Natural killer cell (primary cell): ENCODE measurements around a stretch of chr16.

- PRO-cap = no peak
Measured at GRCh38 chr16:84847615-84847801, 27.7 kb downstream of the CRISPLD2 start.

DNA sequence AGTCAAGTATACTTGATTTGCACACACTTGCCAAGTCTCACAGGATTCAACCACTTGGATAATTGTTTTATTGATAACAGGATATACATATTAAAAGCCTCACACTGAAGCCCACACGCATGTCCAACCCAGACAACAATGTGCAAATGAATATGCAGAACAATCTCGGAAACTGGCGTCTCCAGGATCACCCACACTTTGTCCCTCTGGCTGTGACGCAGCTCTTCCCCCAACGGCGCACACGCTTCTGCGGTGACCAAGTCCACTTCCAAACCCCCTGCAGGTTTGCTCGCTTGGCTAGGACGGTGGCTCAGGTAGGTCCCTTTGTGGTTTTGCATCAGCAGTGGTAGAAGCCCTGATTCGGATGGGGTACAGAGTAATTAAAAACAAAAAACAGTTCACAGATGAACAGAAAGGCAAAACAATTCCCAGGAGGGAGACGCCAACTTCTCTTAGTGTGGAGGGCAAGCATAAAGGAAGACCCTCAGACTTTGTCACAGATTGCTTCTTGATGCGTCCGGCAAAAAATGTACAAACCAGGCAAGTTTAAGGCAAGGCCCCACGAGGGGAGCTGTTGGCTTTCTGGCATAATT, 36.7 kb downstream of the ZDHHC7 start:
- PRO-cap = no peak

DNA sequence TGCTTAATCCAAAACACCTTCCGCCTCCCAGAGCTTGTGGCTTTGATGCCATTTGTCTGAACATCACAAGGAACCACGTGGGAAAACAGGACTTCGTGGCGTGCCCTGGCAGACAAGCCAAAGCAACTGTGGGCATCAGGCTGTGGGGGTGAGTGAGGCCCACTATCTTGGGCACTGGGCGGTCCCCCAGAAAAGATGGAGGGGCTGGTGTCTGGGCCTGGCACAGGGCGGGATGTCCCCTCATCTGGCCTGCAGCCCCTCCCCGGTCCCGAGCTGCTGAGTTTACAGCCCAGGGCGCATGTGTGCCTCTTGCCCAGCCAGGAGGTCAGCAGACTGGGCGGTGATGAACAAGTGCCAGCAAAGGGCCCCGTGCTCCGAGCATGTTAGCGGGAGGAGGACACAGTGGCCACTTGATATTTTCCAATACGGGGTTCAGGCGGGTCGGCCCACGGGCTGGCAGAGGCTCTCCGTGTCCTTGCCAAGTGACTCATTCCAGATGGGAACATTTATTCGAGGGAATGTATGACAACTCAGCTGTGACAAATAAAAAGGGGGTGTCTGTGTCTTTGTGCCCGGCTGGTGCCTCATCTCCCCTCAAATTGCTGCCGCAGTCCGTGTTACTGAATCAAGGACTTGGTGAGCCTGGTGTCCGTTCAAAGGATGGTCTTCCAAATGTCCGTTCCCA, 173.7 kb upstream of the CIBAR2 start:
- PRO-cap = no peak

DNA sequence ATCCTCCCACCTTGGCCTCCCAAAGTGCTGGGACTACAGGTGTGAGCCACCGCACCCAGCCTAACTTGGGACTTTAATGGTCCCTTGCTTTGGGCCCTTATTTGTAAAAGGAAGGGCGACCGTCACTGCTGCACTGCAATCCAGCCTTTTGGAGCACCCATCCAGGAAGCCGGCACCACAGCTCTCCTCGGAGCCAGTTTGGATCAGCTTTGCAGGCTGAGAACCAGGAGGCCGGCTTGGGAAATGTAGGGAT, 183.5 kb upstream of the CIBAR2 start:
- PRO-cap = no peak

- PRO-cap = no peak
Measured at GRCh38 chr16:85305923-85306744, 193.9 kb upstream of the CIBAR2 start.

DNA sequence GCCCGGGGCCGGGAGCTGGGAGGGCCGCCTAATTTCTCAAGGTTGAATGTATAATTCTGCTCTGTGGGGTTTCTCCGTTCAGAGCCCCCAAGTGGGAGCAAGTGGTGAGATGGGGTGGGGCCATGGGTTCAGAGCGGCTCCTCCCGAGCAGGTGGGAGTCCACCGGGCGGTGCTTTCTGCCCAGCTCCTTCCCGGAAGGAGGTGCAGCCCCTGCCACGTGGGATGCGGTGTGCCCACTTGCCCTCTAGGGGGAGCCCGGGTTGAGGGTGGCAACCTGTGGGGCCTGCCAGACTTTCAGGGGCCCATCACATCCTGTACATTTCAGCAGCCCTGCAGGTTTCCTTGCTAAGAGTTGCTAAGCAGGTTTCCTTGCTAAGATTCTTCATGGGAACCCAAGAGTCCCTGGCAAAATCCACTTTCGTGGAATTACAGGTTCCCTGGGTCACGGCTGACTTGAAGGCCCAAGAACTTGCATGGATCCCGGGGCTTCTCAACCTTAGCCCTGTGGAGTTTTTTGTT, 196.8 kb upstream of the GSE1 start:
- PRO-cap = no peak

DNA sequence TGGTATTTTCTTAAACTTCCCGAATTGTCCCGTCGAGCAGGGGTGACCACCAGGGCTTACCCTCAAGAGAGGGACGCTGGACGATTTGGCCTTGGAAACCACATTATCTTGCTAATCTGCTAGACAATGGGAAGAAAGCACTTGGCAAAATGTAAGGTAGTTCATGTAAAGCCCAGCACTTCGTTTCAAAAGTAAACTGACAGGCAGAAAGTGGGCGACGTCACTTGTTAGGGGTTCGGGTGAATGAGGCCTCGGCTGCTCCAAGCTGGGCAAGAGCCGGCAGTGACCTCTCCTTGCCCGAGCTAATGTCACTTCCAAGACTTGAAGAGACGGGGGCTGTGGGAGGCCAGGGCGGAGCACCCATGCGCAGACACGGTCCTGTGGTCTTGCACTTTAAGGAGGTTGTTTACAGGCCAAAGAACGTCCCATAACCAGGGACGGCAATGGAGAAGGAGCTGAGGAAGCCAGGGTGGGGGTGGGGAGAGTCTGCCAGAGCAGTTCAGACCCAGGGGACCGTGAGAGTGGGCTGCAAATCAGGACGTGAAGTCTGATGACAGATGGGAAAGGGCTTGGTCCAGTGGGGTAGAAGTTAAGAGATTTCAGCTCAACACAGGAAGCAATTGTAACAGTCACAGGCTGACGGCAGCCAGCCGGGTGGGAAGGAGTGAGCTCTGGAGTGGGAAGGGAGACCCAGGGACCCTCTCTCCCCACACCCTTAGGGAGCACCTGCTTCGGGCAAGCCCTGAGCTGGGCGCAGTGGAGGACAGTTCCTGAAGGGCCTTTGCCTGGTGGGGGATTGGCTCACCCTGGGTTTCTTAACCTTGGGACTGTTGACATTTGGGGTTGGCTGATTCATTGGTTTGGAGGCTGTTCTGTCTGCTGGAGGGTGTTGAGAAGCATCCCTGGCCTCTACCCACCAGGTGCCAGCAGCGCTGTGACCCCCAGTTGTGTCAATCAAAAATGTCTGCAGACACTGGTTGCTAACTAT, 152.5 kb upstream of the GSE1 start:
- PRO-cap = no peak

- PRO-cap = no peak
Measured at GRCh38 chr16:85461635-85462236, 151.4 kb upstream of the GSE1 start.

DNA sequence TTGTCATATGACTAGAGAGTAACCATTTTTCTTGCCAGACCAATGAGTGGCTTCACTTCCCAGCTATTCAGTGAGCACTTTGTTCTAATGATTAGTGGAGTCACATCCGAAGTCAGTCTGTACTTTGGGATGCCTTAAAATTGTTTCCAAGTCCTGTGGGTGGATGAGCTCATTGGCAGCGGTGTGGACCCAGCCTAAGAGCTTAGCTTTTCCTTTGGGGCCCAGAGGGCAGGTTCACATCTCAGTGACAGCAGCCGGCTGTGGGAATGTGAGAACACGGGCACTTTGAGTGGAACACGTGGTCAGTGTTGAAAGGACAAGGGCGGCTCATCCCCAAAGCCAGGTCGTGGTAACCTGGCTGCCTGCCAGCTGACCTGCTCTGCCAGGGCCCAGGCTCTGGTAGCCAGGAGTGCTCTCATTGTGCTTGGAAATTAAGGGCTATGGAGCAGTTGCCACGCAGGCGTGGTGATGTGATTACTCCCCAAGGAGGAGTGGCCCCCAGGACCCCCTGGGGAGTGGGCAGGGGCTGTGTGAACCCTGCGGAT, 147.2 kb upstream of the GSE1 start:
- PRO-cap = no peak

DNA sequence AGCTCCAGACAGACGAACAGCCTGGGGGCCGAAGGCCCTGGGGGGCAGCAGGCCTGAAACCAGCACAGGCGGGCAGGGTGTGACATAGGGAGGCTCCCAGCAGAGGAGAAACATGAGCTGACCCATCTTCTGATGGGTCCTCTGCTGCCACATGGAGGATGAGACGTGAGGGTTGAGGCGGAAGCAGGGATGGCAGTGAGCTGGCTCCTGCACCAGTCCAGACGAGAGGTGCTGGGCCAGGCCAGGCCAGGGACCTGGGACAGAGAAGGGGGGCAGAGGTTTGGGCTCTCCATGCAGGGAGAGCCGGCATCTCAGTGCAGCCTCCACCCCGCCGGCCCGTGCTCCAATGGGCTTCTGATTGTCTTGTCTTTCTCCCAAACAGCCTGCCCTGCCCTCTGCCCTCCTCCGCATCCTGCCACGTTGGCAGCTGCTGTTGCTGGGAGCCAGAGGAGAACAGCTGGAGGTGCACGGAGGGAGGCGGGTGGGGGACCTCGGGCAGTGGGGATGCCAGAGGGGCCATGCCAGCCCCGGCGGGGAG, 139.1 kb upstream of the GSE1 start:
- PRO-cap = no peak

- PRO-cap = no peak
Measured at GRCh38 chr16:85497776-85498505, 115.2 kb upstream of the GSE1 start.

DNA sequence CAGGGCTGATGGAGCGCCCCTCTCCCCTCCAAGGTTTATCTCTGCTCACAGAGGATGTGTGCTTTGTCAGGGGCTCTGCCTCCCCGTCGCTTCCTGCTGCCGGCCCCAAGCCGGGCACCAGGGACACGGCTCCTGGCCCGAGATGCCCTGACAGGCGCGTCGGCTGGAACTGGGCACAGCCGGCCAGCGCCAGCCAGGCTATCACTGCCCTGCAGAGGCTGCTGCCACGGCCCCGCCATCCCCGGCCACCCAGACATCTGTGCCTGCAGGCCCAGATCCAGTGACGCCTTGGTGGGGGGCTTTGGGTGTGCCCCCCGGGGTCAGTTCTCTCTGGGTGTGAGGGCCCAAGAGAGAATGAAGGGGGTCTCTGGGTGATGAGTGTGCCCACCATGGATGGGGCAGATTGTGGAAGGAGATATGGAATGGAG, 95.2 kb upstream of the GSE1 start:
- PRO-cap = no peak

DNA sequence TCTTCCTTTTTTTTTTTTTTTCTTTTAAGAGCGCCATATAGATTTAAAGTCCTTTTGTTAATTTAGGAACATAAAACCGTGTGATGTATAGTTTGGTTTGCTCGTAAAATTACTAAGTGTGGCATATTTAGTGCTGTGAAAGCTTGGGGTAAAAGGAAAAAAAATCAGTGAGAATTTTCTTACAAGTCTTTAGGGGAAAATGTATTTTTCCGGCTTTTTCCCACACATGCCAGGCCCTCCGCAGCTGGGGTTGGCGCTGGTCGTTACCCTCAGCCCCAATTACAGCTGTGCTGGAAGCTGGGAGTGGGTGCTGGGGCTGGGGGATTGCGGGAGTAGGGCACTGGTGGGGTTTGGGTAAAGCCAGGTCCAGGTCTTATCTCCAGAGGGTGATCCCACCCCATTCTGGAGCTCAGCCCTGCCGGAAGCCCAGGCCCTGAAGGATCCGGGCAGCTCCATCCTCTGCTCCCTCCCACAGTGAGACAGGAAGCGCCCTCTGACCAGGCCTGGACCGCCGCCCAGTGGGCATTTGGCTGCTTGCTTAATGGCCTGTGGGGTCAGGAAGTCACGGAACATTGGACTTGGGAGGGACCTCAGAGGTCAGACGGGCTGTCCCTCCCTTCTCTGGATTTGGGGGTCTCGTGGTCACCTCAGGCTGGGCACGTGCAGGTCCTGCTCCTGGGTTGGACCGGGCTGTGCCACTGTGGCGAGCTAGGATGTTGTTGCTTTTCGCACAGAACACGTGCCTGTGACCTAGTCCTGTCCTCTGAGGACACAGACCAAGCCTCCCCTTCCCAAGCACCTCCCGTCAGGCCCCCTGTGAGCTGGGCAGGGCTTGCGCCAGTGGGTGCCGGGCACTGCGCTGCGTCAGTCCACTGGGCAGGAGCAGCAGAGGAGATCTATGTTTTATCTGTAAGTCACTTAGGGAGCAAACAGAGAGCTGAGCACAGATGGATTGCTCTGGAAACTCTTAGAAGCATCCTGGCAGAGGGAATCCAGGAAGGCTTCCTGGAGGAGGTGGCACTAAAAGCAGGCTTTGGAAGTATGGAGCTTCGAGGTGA, 49.6 kb upstream of the GSE1 start:
- PRO-cap = no peak

GRCh38 chr16:85566938-85567671, 46.0 kb upstream of the GSE1 start:
- PRO-cap = unidirectional peak, minus-strand start at chr16:85566969

GRCh38 chr16:85611306-85611490, 1.9 kb upstream of the GSE1 start:
- PRO-cap = no peak

DNA sequence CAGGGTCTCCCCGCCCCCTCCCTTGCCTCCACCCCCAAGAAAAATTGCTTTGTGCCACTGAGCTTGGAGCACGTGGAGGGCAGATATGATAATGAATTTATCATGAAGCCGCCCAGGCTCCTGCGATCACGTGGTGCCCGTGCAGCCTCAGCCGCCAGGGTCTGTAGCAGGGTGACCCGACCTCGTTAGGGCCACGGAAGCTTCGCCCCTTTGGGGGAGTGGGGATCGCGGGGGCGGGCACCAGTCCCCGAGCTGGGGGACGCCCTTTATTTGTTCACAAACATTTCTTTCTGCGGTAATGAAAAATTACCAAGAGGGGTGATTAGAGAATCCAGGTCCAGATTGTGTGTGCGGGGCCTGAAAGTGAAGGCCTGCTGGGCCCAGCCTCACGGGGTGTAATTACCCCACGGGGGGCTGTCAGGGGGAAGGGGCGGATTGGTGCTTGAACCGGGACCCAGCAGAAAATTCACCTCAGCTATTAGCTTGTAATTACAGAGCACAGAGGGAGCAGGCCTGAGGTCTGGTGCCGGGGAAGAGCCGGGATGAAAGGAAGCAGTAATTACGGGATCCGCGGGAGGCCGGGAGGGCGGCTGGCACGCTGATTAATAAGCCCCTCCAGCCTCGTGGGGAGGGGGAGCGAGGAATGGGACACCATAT, 13.2 kb downstream of the GSE1 start:
- PRO-cap = no peak

DNA sequence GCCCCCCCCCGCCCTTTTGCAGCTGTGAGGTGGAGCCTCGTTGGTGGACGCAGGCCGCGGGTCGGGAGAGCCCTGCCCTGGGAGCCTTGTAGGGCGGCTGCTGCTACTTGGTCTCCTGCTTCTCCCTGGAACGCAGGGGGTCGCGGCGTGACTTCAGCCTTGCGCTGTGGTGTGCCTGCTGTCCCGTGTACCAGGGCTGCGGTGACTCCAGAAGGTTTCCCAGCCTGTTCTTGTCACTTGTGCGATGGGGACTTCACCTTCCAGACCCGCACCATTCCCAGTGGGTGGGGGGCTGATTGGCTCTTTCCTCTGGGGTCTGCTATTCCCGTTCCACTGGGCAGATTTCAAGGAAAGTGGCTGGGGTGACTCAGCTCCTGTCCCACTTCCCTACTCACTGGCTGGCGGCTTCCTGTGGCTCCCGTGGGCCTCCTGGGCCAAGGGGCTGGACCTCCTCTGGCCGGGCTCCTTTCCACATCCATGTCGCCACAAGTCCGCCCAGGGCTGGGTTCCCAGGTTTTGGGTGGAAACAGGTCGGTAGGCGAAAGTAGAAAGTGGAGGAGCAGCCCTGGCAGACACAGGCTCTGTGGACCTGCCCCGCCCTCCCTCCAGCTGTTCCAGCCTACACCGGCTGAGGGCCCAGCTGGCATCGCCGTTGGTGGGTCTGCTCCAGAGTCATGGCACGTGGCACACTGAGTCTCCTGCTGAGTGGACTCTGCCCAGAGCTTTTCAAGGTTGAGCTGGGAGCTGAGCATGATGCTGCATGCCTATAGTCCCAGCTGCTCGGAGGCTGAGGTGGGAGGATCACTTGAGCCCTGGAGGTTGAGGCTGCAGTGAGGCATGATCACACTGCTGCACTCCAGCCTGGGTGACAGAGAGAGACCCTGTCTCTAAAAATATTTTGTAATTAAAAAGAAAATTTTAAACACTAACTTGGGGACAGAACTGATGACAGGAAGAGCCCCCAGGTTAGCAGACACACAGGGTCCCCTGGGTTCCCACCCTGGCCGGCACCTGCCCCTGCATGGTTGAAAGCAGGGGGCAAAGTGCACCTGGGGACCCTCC, 28.6 kb downstream of the GSE1 start:
- PRO-cap = no peak

DNA sequence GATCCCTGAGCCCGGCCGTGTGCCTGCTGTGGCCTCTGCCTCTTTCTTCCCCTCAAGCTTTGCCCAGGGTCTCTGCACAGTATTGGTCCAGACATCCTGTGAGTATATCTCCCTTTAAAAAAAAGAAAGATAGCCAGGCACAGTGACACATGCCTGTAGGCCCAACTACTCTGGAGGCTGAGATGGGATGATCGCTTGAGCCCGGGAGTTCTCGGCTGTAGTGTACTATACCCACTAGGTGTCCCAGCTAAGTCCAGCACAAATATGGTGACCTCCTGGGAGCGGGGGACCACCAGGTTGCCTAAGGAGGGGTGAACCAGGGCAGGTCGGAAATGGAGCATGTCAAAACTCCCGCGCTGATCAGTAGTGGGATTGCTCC, 29.5 kb downstream of the GINS2 start:
- PRO-cap = no peak

DNA sequence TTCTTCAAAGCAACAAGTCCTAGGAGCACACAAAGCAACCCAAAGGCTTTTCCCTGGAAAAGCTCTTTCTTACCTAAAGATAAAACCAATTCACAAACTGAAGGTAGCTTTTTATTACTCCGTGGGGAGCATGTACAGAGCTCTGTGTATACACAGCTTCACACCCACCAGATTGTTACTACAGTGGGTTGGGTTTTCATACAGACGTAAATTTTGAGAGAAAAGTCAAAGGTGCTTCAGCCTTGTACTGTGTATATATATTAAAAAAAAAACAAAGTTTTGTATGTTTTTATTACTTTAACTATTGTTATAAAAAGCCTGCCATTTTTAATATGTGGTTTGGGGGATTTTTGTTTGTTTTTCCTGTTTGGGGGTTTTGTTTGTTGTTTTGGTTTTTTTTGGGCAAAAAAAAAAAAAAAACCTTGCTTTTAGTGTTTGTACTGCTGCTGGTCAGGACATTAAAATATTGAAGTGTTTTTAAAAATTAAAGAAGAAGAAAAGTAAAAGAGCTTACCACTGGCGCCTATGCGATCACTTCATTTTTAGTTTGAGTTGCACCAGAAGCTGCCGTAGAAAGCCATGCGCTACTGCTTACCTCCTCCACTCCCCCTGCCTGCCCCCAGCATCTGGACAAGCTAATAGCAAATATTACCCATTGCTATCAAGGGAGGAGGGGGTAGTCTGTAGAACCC, 15.5 kb downstream of the GINS2 start:
- PRO-cap = no peak

DNA sequence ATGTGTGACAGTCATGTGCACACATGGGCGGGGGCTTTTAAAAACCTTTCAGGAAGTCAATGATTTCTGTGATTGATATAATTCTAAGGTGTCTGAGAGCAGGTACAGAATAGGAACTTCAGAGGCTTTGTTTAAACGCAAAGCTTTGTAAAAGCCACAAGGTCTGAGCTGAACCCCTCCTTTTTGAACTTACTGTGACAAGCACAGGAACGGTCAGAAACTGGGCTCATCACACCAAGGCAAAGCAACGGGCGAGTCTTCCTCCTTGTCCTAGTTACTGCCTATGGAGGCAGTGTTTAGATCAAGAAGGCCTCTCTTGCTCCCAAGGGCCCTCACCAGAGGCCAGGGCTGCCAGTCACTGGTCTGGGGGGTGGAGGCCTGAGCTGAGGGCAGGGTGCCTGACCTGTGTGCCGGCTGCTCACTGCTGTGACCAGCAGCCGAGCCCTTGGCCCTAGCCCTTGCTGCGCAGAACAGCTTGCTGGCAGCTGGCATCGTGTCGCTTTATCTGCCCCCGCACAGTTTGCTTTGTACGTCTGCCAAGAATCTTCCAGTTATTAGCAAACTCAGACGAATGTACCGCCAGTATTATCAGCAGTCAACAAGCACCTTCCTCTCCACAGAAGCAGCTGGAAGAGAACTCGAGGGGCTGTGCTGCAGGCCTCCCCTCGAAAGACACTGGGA, 14.8 kb downstream of the GINS2 start:
- PRO-cap = no peak